Transverse colon (tissue), 4 donors: ENCODE measurements around a stretch of chr2.

- PRO-cap, result no peak
- RAMPAGE, long total RNA, 4 experiments, result no peak in any of the 4 experiments
Observed at GRCh38 chr2:169799674-169800058, 995 bp downstream of the SSB start.

GRCh38 chr2:170000281-170000918 is 173.1 kb downstream of the UBR3 start:
- PRO-cap, result no peak
- RAMPAGE, long total RNA, 4 experiments, result start-site peak on the plus strand in 1 of 4 experiments, at chr2:170000625-170000772 at its widest, 8 reads per replicate

DNA sequence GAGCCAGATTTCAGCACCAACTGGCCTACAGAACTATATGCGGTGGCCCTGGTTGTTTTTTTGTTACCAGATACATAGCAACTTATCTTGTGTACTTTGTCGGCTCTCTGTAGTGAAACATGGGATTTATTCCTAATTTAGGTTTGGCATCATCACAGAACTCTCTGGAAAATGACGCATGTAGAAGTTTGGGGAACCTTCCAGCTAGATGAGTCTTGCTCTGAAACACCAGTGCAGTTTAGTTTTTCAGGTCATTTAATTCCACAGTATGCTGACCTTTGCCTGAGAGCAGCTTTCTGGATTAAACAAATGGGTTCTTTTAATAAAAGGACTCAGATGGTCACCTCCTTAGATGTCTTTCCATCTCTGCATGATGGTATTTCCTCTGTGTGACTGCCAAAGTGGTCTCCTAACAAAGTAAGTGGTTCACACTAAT is 39.8 kb downstream of the MYO3B start:
- PRO-cap, result no peak
- RAMPAGE, long total RNA, 4 experiments, result no peak in any of the 4 experiments

- PRO-cap, result no peak
- RAMPAGE, long total RNA, 4 experiments, result no peak in any of the 4 experiments
Observed at GRCh38 chr2:170530037-170530710, 185.0 kb upstream of the SP5 start.

DNA sequence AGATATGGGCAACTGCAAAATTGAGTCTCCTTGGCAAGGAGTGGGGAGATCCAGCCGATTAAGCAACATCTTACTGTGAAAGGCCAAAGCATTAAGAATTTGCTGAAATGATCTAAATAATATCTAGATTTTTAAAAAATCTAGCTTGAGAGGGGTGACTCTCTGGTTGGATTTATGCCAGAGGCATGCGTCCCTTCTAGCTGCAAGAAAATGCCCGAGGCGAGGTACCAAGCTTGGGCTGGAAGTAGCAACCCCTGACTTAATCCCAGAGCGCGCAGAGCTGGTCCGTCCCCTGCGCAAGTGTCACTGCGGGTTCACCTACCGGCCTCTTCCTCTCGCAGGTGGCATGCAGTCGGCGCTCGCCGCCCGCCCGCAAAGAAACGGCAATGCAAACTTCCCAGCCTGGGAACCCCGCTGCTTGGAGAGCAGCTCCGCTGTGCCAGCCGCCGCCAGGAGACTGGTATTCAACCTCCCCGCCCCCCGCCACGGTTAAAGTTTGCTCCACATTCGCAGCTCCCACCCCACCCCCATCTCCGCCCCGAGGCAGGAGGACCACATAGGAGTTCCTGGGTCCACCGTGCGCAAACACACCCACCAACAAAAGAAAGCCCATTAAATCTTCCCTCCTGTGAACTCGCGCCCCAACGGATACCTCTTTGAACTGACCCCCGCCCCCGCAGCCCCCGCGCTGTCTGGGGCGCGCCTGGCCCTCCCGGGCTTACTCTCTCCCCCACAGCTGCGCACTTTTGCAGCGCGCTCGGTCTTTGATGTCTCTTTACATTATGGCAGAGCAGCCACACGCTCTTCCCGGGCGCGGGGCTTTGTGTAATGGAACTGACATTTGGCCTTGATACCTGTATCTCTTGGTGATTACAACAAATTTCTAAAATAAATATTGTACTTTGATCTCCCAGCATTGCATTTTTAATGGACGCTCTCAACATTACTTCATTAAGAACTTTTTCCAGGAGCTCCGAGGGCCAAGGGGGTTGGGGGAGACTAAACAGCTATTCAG is 3.3 kb upstream of the SP5 start:
- PRO-cap, result no peak
- RAMPAGE, long total RNA, 4 experiments, result no peak in any of the 4 experiments

- PRO-cap, result no peak
- RAMPAGE, long total RNA, 4 experiments, result no peak in any of the 4 experiments
Observed at GRCh38 chr2:170822757-170823979, 6.5 kb downstream of the GAD1 start.

GRCh38 chr2:171086429-171087149 is 74.1 kb downstream of the TLK1 start:
- PRO-cap, result unidirectional peak, plus-strand start at chr2:171086710
- RAMPAGE, long total RNA, 4 experiments, result no peak in any of the 4 experiments

GRCh38 chr2:171155765-171156325 is 4.8 kb downstream of the TLK1 start:
- PRO-cap, result no peak
- RAMPAGE, long total RNA, 4 experiments, result start-site peak on the minus strand in 1 of 4 experiments, at chr2:171155620-171156377 at its widest, 6 to 10 reads per replicate

- PRO-cap, result bidirectional peak, plus-strand start at chr2:171161077, minus-strand start at chr2:171161181
- RAMPAGE, long total RNA, 4 experiments, result no peak in any of the 4 experiments
Observed at GRCh38 chr2:171160986-171161657, 429 bp upstream of the TLK1 start.

DNA sequence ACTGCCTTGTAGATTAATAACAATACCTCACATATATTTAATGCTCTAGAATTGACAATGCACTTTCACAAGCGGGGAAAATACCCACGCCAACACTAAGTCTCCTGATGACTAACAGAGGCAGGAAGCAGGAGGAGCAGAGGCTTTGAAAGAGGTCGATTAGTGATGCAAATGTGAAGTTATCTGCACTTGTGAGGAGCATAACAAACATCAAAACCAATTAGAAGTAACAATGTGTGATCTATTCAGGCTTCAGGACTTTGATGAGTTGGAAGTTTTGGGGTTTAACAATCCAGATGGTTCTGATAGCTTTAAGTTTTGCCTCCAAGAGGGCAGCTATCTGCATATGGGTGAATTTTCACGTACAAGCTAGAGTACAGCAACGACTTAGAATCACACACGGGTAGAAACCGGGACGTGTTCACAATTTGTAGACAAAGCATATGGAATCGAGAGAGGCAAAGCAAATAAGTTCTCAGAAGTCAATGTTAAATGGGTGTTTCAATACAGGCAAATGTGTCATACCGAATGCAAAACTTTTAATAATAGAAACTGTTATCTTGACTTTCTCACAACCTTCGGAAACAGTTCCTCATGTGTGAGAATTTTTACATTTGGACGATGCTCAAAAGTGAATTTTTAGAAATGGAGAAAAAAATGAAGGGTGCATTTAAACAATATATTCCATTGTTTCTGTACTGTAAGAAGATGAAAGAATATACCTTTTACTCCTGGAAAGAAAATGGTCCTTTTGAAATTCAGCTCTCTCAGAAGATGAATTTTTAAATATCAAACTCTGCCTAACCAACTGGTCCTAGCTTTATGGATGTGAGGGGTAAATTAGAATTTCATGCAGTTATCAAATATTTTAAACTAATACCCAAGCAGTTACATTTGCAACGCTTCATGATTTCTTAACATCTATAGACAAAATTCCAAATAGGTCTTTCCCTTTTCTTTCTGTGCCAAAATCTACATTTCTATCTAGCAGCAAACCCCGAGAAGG is 114.3 kb downstream of the METTL8 start:
- PRO-cap, result unidirectional peak, minus-strand start at position 401 of the sequence
- RAMPAGE, long total RNA, 4 experiments, result no peak in any of the 4 experiments

DNA sequence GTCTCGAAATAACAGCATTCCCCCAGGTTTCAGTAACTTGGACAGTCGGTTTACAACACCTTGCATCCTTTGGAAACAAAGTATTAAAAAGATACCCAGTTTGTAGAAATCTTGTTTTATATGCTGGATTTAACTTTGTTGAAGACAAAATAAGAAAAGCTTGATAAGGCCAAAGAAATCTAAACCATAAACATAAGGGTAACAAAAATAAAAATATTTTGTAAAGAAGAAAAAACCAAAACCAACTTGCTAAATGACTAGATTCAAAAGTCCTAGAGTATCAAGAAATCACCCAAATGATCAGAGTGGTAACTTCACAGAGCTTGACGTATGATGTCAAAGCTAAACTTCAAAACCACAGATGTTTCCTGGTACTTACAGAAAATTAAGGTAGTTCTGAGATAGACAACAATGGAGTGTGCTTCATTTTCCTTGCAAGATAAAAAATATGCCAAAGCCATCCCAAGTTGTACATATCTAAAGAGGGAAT is 107.7 kb downstream of the METTL8 start:
- PRO-cap, result no peak
- RAMPAGE, long total RNA, 4 experiments, result start-site peak on the minus strand in 1 of 4 experiments, centred at position 34 of the sequence, 6 reads per replicate

DNA sequence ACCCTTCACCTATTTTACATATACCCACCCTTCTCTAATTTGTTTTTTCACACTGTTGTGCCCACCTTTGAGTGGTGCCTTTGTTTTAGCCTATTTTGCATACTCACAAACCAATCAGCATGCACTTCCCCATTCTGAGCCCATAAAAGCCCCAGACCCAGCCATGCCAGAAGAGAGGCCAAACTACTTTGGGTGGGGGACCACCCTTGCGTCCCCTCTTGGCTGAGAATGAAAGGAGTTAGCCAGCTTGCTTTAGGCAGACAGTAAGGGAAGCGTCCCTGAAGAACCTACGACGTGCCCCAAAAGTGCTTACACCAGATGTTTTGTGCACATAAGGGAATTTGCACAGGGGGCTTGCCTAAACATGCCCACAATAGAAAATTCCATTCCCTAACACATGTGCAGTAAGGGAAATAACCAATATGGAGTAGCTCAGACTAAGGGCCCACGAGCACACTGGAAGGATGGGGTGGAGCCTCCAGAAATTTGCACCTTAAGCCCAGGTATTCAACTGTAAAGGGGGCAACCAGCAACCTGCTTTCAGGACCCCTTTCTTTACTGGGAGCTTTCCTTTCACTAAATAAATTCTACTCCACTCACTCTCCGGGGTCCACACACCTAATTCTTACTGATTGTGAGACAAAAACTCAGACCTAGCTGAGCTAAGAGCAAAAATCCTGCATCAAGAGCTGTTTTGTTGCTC is 2.8 kb downstream of the METTL8 start:
- PRO-cap, result no peak
- RAMPAGE, long total RNA, 4 experiments, result no peak in any of the 4 experiments

DNA sequence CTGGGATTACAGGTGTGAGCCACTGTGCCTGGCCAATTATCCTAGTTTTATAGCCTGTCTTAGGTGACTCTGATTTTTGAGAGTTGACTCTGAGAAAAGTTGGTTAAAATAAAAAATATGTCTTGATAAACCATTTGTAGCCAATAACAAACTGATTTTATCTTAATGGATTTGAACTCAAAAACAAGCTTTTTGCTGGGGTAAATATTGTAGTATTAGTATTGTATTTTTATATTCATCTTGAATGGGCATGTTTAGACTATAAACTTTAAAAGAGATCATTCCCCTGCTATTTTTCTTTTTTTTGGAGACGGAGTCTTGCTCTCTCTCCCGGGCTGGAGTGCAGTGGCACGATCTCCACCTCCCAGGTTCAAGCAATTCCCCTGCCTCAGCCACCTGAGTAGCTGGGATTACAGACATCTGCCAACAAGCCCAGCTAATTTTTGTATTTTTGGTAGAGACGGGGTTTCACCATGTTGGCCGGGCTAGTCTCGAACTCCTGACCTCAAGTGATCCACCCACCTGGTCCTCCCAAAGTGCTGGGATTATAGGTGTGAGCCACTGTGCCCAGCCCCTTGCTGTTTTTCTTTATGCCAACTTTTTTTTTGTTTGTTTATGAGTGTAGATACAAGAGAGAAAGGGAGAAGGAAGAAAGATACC is 13.8 kb downstream of the DYNC1I2 start:
- PRO-cap, result no peak
- RAMPAGE, long total RNA, 4 experiments, result start-site peak on the plus strand in 2 of 4 experiments, centred at positions 407 to 435 of the sequence, 11 to 13 reads per replicate

DNA sequence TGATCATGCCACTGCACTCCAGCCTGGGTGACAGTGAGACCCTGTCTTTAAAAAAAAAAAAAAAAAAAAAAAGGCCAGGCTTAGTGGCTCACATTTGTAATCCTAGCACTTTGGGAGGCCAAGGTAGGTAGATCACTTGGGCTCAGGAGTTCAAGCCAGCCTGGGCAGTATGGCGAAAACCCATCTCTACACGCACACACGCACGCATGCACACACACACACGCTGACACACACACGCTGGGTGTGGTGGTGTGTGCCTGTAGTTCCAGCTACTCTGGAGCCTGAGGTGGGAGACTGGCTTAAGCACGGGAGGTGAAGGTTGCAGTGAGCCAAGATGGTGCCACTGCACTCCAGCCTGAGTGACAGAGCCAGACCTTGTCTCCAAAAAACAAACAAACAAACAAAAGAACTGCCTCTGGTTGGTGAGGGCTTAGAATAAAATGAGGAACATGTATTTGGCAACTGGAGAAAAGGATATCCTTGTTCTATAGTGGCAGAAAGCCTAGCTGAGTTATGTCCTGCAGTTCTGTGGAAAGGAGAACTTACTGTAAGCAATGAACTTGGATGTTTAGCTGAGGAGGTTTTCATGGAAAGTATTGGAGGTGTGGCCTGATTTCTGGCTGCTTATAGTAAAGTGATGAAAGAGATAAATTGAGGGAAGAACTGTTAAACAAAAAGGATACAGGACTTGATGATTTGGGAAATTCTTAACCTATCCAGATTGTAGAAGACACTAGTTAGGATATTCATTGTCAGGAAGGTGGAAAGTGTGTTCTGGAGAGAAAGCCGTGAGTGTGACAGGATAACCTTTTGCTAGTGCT is 34.1 kb downstream of the HAT1 start:
- PRO-cap, result no peak
- RAMPAGE, long total RNA, 4 experiments, result no peak in any of the 4 experiments

GRCh38 chr2:172083124-172083627 is 2.1 kb upstream of the DLX1 start:
- PRO-cap, result no peak
- RAMPAGE, long total RNA, 4 experiments, result no peak in any of the 4 experiments

DNA sequence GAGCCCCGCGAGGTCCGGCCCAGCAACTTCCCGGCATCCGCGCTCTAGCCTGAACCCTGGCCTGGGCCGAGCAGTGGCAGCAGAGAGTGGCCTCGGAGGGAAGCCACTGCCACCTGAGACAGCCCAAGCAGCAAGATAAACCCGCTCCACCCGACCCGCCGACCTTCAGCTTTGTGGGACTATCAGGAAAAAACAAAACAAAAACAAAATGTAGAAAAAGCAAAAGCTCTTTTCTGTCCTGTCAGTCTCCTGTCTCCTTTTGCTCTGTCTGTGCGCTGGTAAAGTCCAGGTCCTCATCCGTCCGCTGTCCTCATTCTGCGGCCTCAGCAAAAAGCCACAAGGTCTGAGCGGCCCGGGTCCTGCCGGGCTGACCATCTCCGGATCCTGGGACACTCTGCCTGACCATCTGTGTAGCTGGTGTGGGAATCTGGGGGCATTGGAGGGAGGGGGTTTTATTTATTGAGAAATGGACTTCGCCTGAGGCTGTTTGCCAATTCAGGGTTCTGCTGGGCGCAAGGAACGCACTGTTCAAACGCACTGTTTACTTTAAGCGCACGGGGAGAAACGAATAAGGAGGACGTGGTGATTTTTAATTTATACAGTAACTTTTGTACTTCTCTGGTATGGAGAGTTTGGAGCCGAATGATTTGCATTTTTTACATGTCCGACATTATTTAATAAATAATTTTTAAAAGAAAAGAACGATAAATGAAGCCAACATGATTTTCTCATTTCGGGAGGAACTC is 3.3 kb downstream of the DLX1 start:
- PRO-cap, result bidirectional peak, plus-strand start at position 483 of the sequence, minus-strand start at position 391 of the sequence
- RAMPAGE, long total RNA, 4 experiments, result no peak in any of the 4 experiments

DNA sequence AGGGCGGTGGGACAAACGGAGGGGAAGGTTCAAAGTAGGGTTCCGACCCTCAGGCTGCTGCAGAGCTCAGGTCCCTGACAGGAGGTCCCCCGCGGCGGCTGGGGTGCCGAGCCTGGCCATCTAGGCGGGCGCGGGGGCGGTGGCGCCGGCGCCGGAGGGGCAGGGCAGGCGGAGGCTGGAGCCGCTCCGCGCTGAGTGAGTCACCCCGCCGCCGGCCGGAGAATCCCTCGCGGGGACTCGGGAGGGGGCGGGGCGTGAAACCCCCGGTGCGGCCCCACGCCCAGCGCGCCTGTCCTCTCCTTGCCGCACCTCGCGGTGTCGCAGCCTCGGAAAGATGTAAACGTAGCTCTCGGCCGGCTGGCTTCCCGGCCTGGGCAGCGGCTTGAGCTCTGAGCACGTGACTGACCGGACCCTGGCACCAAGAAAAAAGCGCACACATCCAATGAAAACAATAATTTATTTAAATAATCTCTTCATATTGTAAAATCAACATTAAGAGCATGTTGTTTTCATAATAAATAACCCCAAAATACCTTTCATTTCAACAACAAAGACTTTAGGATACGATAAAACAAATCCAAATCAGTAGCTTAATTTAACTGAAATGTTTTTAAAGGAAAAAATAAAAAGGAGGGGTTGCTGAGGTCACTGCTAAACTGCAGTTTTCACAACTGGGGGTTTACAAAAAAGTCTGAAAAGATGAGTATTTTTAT is 3.5 kb downstream of the DLX2 start:
- PRO-cap, result no peak
- RAMPAGE, long total RNA, 4 experiments, result no peak in any of the 4 experiments

DNA sequence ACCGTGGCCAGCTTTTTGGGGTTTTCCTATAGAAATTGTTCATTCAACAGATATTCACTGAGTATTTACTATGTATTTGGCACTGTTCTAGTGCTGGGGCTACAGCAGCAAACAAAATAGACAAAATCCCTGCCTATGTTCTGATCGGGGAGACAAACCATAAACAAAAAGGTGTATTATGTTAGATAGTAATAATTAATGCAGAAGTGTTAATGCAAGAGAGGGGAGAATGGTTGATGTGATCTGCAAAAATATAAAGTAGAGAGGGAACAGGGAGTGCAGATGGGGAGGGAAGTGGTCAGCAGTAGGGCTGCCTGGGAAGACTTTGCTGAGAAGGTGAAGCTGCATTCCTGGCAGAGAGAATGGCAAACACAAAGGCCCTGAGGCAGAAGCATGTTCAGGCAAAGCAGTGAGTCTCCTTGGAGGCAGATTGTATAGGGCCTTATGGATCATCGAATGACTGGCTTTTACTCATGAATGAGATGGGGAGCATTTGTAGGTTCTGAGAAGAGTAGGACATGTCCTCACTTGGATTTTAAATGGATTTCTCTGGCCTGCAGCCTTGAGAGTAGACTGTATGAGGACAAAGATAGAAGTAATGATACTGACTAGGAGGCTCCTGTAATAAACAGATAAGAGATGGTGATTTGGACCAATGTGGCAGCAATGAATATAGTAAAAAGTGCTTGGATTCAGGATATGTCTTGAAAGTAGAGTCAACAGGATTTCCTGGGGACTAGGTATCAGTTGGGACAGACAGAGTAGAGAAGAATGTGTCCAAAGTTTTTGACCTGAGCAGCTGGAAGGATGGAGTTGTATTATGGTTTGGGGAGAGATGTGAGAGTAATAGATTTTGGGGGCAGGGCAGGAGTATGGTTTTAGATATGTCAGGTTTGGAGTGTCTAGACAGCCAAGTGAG is 9.6 kb downstream of the ITGA6 start:
- PRO-cap, result no peak
- RAMPAGE, long total RNA, 4 experiments, result start-site peak on the plus strand in 2 of 4 experiments, centred at positions 311 to 696 of the sequence, 13 to 30 reads per replicate

- PRO-cap, result no peak
- RAMPAGE, long total RNA, 4 experiments, result no peak in any of the 4 experiments
Observed at GRCh38 chr2:172892972-172893296, 157.3 kb downstream of the RAPGEF4 start.

DNA sequence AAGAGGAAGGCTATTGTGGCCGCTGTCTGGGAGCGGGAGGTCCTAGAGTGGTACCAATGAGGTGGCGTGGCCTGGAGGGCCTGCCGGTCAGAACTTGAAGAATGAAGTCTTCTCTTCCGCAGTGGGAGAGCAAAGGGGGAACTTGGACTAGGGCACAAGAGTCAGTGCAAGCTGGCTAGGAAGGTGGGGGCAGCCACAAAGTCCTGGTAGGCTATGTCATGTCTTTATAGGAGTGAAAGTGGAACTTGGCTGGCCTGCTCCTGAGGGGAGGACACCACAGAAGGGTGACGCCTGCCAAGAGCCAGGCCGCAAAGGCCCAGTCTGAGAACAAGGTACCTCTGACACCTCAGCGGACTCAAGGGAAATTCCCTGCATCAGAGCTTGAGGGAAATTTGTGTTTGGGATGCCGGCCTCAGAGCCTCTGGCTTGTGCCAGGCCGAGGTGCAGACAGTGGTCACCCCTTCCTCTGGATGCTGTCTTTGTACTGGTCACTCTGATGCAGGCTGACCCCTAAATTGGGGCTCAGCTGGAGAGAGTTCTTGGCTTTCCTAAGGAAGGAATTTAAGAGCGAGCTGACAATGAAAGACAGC is 32.1 kb upstream of the MAP3K20 start:
- PRO-cap, result no peak
- RAMPAGE, long total RNA, 4 experiments, result no peak in any of the 4 experiments